Right lobe of liver (tissue), 4 donors: ENCODE data around the genes HSP90B1, SLC41A2 and CKAP4.

DNA sequence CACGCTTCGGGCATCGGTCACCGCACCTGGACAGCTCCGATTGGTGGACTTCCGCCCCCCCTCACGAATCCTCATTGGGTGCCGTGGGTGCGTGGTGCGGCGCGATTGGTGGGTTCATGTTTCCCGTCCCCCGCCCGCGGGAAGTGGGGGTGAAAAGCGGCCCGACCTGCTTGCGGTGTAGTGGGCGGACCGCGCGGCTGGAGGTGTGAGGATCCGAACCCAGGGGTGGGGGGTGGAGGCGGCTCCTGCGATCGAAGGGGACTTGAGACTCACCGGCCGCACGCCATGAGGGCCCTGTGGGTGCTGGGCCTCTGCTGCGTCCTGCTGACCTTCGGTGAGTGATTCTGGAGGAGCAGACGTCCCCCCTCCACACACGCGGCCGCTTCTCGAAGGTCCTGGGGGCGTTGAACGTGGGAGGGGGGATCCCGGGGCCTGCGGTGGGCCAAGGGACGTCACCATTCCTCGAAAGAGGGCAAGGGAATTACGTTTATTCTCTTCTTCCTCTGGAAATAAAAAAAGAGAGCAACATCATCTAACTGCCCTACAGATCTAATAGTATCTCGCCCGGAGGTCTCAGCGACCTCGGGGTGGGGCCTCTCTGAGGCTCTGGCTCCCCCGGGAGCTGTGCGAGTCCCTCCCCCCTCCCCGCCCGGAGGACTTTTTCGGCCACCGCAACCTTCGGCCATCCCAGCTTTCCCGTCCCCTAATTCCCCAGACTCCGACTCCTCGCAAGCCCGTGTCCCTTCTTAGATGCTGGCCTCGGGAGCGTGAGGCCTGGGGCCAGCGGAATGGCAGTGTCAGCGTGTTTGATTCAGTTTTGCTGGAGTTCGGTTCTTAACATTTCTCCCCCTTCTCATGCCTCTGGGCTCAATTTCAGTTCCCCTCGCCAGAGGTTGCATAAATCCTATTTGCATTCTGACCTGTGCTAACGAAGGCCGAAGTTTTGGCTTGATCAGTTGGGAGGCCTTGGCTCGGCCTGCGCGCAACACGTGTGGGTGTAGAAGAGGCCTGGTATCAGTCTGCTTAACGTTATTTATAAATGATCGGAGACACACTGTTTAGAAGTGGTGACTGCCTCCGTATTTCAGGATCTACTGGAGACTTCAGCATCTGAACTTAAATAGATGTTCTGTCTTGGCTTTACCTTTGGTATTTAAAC, at the start of gene HSP90B1:
TSS of gene HSP90B1 (plus strand) at position 180 of the 1,159 bp plus-strand sequence.
- PRO-cap, 4 experiments, result peak in 4 of 4 experiments; most common plus-strand start position 180 of the sequence (in 4); most common minus-strand start position 808 of the sequence (in 4)
- RAMPAGE, long total RNA, 2 experiments, result start-site peak on the plus strand in 2 of 2 experiments, centred at positions 216 to 234 of the sequence, 25,425 to 42,992 reads per replicate

GRCh38 chr12:103946370-103946965, 10.5 kb downstream of the UQCC6 start:
- PRO-cap, 4 experiments, result no peak in any of the 4 experiments
- RAMPAGE, long total RNA, 2 experiments, result no peak in any of the 2 experiments

DNA sequence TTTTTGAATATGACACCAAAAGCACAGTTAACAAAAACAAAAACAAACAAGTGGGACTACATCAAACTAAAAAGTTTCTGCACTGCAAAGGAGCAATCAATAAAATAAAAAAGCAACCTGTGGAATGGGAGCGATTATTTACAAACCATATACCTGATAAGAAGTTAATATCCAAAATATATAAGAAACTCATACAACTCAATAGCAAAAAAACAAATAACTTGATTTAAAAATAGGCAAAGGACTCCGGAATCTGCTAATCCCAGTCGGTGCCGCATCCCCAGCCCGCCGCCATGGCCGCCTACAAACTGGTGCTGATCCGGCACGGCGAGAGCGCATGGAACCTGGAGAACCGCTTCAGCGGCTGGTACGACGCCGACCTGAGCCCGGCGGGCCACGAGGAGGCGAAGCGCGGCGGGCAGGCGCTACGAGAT, 19.5 kb downstream of the GLT8D2 start:
- PRO-cap, 4 experiments, result no peak in any of the 4 experiments
- RAMPAGE, long total RNA, 2 experiments, result start-site peak on the plus strand in 2 of 2 experiments, centred at positions 256 to 265 of the sequence, 48 to 50 reads per replicate

GRCh38 chr12:104055914-104056536, 6.0 kb upstream of the GLT8D2 start:
- PRO-cap, 4 experiments, result no peak in any of the 4 experiments
- RAMPAGE, long total RNA, 2 experiments, result no peak in any of the 2 experiments

- PRO-cap, 4 experiments, result no peak in any of the 4 experiments
- RAMPAGE, long total RNA, 2 experiments, result no peak in any of the 2 experiments
Observed at GRCh38 chr12:104299673-104300659, 3.6 kb upstream of the EID3 start.

DNA sequence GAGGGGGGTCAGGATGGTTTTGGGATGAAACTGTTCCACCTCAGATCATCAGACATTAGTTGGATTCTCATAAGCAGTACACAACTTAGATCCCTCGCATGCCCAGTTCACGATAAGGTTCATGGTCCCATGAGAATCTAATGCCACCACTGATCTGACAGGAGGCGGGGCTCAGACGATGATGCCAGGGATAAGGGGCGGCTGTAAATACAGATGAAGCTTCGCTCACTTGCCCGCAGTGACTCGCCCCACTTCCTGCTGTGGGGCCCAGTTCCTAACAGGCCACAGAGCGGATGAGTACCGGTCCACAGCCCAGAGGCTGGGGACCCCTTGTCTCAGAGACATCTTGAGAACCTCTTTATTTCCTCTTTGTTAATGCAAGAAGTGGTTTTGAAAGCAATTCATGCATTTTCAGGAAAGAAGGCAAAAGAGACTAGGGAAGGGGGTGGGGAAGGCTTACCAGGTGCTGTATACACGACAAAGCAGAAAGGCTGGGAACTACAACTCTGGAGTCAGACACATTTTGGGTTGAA, 68.6 kb downstream of the EID3 start:
- PRO-cap, 4 experiments, result no peak in any of the 4 experiments
- RAMPAGE, long total RNA, 2 experiments, result no peak in any of the 2 experiments

DNA sequence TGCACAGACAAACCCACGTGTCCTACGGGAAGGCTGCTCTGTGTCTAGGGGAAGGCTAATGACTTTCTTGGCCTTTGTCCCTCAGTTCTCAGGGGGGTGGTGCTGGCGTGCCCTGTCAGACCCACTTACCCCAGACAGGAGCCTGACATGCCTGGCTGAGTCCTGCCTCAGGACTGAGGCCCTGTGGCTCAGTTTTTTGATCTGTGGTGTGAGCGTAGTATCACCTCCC, 235.3 kb downstream of the SLC41A2 start:
- PRO-cap, 4 experiments, result no peak in any of the 4 experiments
- RAMPAGE, long total RNA, 2 experiments, result no peak in any of the 2 experiments

- PRO-cap, 4 experiments, result peak in 1 of 4 experiments; most common plus-strand start chr12:104741007 (in 1); most common minus-strand start chr12:104740794 (in 1)
- RAMPAGE, long total RNA, 2 experiments, result no peak in any of the 2 experiments
Observed at GRCh38 chr12:104740708-104741081, 217.4 kb downstream of the SLC41A2 start.

- PRO-cap, 4 experiments, result peak in 4 of 4 experiments; most common plus-strand start chr12:104958477 (in 3); most common minus-strand start chr12:104958290 (in 3)
- RAMPAGE, long total RNA, 2 experiments, result start-site peak on the minus strand in 2 of 2 experiments, at chr12:104958264-104958750 at its widest, 42 to 1,051 reads per replicate
Observed at GRCh38 chr12:104957865-104958924, at the start of gene SLC41A2. Gene SLC41A2, minus strand, starts transcription at chr12:104958290.

DNA sequence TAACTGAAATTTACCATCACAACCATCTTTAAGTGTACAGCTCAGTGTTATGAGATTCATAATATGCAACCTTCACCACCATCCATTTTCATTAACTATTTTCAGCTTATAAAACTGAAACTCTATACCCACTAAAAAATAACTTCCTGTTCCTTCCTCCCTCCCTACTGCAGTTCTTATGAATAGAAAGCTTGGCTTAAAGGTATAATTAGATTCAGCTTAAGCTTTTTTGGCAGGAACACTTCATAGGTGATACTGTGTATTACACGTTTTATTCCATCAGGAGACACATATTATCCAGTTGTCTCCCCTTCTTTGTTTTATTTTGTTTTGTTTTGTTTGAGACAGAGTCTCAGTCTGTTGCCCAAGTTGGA, 45.0 kb downstream of the NOPCHAP1 start:
- PRO-cap, 4 experiments, result no peak in any of the 4 experiments
- RAMPAGE, long total RNA, 2 experiments, result no peak in any of the 2 experiments

GRCh38 chr12:105226102-105226723, 9.8 kb downstream of the APPL2 start:
- PRO-cap, 4 experiments, result peak in 4 of 4 experiments; most common plus-strand start chr12:105226586 (in 3); most common minus-strand start chr12:105226319 (in 3)
- RAMPAGE, long total RNA, 2 experiments, result no peak in any of the 2 experiments

DNA sequence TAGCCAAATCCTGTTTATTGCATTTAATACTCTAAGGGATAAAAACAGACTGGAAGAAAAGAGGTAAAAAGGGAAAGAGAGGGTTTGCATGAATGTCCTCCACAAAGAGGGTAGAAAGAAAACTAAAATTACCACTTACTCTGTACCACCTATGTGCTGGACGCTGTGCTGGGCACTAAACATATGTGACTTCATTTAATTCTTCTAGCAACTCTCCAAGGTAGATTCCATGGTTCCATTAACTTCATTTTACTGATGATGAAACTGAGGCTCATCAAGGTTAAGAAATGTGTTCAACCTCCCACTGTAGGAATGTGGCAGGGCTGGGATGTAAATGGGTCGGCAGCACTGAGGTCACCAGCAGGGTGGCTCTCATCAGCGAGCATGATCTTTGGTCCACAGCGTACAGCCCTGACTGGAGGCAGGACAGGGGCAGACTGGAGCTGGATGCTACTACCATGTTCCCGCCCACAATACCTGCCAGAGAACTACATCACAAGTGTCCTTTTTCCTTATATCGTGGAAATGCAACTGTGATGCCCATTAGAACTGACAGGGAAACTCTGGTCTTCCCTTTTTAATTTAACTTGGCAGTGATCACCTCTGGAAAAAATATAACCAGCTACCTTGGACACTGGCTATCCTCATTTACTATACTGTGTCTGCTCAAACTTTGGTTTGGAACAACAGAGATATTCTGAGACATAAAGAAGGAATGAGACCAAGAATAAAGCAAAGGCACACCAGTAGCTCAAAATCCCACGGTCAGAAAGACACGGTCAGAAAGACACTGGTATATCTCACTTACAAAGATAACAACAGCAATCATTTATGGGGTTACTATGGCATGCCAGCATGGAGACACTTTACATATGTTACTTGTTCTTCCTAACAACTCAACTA, 4.5 kb downstream of the APPL2 start:
- PRO-cap, 4 experiments, result no peak in any of the 4 experiments
- RAMPAGE, long total RNA, 2 experiments, result no peak in any of the 2 experiments

DNA sequence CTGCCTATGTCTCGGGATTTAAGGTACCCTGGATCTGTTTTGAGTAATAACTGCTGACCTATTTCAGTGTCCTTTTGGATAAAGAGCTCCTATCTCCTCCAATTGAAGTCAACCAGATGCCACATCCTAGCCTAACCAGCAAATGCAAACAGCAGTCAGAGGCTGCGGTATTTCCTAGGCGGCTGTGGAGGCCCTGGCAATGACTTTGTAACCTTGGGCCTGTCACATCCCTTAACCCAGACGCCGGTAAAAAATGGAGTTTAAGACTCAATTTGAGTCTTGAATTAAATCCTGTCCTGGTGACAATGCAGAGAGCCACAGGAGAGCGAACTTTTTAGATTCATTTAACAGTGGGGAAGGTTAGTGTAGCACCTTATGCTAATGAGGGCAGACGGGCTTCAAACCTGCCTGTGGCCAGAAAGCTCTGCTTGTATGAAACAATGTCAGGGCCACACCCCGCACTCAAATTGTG, 1.3 kb downstream of the C12orf75 start:
- PRO-cap, 4 experiments, result no peak in any of the 4 experiments
- RAMPAGE, long total RNA, 2 experiments, result no peak in any of the 2 experiments

DNA sequence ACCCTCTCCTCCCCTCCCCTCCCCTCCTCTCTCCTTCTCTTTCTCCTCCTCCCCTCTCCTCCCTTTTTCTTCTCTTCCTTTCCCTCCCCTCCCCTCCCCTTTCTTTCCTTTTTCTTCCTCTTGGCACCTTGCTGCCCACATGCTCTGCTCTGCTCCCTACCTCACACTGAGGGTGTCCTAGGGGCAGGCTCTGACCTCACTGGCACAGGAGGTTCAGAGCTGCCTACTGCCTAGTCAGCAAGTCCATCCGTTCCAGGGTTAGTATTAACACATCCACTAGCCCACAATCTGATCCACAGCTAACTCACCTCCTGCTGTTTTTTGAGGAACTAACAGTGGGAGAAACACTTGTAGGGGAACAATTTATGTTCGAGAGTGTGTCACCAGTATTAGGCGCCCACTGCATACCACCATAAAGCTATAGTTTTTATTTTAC, 100.9 kb downstream of the NUAK1 start:
- PRO-cap, 4 experiments, result peak in 4 of 4 experiments; most common plus-strand start position 267 of the sequence (in 2); most common minus-strand start position 168 of the sequence (in 4)
- RAMPAGE, long total RNA, 2 experiments, result no peak in any of the 2 experiments

DNA sequence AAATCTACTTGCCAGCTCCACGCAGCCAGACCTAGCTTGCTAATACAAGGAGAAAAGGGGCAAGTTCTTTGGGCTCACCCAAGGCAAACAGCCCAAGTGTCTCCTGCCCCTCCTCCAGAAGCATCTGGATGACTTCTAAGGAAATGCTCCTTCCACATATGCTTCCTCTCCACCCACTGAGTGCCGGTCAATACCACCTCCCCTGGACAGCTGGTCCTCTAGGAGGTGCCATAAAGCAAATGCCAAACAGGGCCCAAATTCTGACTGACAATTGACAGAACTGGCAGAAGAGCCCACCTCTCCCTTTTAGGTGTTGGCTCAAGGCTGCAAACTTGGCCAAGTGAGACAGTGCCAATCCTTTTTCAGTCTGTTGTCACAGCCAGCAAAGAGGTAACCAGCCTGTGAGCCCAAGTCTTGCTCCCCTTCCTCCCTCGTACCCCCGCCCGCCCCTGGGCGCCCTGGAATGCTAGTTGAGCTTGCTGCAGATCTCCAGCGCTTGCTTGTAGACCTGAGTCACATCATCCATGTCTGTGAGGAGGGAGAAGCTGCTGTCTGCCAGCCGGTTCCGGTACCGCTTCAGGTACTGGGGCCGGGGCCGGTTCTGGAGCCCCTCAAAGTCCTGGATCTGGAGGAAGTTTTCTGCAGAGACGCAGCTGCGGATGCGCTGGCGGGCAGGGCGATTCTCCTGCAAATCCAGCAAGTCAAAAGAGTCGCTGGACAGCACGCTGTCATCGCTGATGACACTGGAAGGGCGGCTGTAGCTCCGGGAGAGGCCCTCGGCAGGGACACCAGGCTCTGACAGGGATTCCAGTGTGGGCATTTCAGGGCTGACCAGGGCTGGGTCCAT, 72.2 kb downstream of the NUAK1 start:
- PRO-cap, 4 experiments, result no peak in any of the 4 experiments
- RAMPAGE, long total RNA, 2 experiments, result no peak in any of the 2 experiments

DNA sequence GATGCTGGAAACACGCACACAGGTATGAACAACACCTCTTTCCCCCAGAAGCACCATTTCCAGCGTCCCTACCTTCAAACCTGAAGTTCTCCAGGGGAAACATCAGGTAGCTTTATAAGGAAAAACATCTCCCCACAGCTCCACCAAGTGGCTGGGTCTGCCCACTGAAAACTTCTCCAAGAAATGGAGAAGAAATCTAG, 10.3 kb upstream of the NUAK1 start:
- PRO-cap, 4 experiments, result no peak in any of the 4 experiments
- RAMPAGE, long total RNA, 2 experiments, result no peak in any of the 2 experiments

DNA sequence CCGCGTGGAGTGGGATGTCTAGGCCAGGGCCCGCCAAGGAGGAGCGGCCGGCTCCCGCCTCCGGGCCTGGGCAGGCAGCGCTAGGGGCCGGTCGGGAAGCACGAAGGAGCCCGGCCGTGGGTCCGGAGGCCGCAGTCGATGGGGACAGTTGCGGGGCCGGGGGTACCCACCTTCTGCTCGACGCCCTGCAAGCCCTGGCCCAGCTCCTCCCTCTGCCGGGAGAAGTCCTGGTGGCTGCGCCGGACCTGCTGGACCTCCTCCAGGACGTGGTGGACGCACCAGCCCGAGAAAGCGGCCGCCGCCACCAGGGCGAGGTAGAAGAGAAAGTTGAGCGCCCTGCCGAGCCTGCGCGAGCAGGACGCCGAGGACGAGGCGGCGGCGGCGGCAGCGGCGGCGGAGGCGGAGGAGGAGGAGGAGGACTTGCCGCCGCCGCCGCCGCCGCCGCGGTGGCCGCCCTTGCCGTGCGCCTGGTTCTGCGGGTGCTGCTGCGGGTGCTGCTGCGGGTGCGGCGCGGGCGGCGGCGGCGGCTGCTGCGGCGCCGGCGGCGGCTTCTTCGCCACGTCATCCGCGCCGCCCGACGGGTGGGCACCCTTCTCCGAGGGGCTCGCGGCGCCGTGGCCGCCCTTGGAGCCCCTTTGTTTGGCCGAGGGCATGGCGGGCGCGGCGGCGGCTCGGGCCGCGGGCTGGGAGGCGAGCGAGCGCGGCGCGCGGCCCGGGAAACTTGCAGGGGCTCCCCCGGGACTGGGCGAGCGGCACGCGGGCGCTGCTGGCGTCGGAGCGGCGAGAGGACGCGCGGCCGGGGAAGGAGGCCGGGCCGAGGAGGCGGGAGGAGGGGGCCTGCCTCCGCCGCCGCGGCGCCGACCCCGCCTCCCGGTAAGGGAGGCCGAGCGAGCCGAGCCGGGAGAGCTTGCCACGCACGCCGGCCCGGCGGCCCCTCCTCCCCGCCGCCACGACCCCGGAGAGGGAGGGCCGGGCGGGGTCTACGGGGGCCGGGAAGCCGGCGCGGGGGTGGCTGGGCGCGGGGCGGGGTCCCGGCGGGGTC, at the start of gene CKAP4:
TSS of gene CKAP4 (minus strand) at position 822 of the 1,042 bp plus-strand sequence.
- PRO-cap, 4 experiments, result peak in 4 of 4 experiments; most common plus-strand start position 886 of the sequence (in 4); most common minus-strand start position 779 of the sequence (in 4)
- RAMPAGE, long total RNA, 2 experiments, result no peak in any of the 2 experiments

- PRO-cap, 4 experiments, result peak in 3 of 4 experiments; most common plus-strand start chr12:106249270 (in 2)
- RAMPAGE, long total RNA, 2 experiments, result no peak in any of the 2 experiments
Observed at GRCh38 chr12:106249147-106249493, 1.3 kb upstream of the CKAP4 start.

DNA sequence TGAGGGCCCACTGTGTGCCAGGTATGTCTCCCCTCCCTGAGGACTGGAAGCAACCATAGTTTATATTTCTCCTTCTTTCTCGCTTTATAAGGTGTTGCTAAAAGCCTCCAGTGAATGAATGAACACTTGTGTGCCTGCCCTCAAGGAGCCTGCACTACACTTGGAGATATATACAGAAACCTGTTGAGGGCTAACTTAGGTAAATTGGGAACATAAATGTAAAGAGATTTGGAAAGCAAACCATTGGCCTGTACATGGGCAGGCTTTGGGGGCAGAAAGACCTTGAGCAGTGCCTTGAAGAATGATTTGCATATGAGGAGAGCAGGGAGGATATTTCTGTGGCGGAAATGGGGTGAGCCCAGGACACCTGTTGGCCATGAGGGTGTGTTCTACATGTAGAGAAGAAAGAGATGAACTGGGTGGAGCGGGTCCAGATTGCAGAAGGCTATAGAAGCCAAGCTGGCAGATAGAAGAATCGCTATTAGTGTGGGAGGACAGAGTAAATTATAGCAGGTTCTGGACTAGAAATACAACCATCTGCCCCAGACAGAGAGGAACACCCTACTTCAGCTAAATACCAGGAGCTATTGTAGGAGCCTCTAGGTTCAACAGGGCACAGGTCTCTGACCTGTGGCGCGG, 1.9 kb upstream of the CKAP4 start:
- PRO-cap, 4 experiments, result no peak in any of the 4 experiments
- RAMPAGE, long total RNA, 2 experiments, result no peak in any of the 2 experiments

GRCh38 chr12:106303919-106304618, 1.5 kb downstream of the TCP11L2 start:
- PRO-cap, 4 experiments, result no peak in any of the 4 experiments
- RAMPAGE, long total RNA, 2 experiments, result no peak in any of the 2 experiments